Esophagus squamous epithelium (tissue), 4 donors: ENCODE data around the gene PRLH.

- PRO-cap = no peak
- RAMPAGE, long total RNA, 4 experiments = no peak in any of the 4 experiments
Measured at GRCh38 chr2:236969268-236969712, 116.4 kb upstream of the COPS8 start.

GRCh38 chr2:236998112-236998820, 87.4 kb upstream of the COPS8 start:
- PRO-cap = no peak
- RAMPAGE, long total RNA, 4 experiments = no peak in any of the 4 experiments

DNA sequence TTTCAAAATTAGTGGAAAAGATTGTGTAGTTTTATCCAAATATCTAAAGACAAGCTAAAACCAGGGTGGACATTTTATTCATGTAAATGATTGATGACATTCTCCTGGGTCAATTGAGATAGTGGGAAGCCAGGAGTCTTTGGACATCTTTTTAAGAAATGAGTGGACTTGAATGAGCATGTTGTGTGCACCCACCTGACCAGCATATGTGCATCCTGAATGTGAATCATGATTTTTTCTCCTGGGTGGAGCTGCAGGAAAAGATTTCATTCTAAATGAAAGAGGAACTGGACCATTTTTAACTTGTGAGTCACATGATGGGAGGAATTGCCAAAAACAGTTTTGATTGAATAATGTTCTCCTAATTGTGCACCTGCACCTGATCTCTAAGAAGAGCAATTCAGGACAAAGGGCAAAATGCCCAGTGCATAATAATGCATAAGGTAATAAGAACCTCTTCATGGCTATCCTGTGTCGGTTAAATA, 32.3 kb downstream of the COPS8 start:
- PRO-cap = no peak
- RAMPAGE, long total RNA, 4 experiments = no peak in any of the 4 experiments

- PRO-cap = no peak
- RAMPAGE, long total RNA, 4 experiments = no peak in any of the 4 experiments
Measured at GRCh38 chr2:237141364-237141784, 55.7 kb downstream of the COPS8 start.

GRCh38 chr2:237156389-237156889, 70.8 kb downstream of the COPS8 start:
- PRO-cap = bidirectional peak, plus-strand start at chr2:237156716, minus-strand start at chr2:237156540
- RAMPAGE, long total RNA, 4 experiments = no peak in any of the 4 experiments

DNA sequence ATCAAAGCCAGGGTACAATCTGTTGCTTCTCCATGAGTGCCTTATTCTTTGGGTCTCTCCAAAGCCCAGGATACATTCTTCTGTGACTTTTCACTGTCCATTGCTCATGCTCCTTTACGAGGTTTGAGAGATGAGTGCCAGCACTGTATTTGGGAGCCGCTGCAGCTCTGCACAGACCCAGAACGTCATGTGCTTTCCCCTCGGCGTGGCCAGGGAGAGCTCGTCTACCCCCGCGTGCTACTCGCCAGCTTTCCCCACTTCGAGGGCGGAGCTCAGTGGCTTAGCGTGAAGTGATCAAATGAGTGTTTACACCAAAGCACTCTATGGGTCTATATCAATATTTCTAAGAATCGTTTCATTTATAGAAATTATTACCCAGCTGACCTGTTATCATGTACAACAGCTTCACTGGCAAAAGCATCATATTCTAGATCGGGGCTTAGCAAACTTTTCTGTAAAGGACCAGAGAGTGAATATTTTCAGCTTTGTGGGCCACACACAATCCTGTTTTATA, 123.6 kb downstream of the COL6A3 start:
- PRO-cap = bidirectional peak, plus-strand start at position 257 of the sequence, minus-strand start at position 189 of the sequence
- RAMPAGE, long total RNA, 4 experiments = no peak in any of the 4 experiments

DNA sequence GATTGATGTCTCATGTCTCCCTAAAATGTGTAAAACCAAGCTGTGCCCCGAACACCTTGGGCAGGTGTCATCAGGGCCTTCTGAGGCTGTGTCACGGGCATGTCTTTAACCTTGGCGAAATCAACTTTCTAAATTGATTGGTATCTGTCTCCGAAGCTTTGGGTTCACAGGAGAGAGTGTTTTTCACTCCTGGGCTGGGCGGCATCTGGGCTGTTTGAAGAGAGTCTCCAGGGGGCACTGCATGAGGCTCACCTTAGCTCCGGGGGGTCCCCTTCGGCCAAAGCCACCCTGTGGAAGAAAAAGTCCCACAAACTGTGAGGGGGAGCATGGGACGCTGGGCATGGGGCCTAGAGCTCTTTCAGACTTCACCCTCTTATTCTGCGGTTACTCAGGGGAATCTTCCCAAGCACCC, 59.3 kb downstream of the COL6A3 start:
- PRO-cap = no peak
- RAMPAGE, long total RNA, 4 experiments = no peak in any of the 4 experiments

GRCh38 chr2:237363093-237363463, 50.9 kb downstream of the COL6A3 start:
- PRO-cap = no peak
- RAMPAGE, long total RNA, 4 experiments = no peak in any of the 4 experiments

- PRO-cap = no peak
- RAMPAGE, long total RNA, 4 experiments = no peak in any of the 4 experiments
Measured at GRCh38 chr2:237372165-237372539, 41.8 kb downstream of the COL6A3 start.

DNA sequence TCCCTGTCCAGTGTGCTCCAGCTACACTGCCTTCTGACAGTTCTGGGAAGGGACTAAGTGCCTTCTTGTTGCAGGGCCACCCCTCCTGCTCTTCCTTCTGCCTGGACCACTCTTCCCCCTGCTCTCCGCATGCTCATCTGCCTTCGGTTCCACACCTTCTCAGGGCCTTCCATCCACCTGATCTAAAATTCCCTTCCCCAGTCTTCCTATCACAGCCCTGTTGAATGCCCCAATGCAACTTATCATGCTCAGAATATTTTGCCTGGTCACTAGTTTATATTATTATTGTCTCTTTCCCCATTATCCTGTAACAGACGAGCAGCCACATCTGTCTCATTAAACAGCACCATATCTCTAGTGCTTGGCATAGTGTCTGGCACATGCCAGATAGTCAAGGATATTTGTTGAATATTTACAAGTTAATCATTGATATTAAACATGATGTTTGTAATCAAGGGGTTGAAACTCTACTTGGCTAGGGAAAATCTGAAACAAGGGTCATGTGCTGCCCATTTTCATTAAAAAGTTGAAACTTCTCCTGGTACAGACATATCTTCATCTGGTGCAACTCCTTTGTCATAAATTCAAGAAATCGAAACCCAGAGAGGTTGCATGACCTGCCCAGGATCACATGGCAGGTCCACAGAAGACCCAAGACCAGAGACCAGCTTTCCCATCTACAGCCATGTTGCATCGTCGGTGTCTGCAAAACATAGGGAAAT, 28.9 kb downstream of the COL6A3 start:
- PRO-cap = no peak
- RAMPAGE, long total RNA, 4 experiments = no peak in any of the 4 experiments

DNA sequence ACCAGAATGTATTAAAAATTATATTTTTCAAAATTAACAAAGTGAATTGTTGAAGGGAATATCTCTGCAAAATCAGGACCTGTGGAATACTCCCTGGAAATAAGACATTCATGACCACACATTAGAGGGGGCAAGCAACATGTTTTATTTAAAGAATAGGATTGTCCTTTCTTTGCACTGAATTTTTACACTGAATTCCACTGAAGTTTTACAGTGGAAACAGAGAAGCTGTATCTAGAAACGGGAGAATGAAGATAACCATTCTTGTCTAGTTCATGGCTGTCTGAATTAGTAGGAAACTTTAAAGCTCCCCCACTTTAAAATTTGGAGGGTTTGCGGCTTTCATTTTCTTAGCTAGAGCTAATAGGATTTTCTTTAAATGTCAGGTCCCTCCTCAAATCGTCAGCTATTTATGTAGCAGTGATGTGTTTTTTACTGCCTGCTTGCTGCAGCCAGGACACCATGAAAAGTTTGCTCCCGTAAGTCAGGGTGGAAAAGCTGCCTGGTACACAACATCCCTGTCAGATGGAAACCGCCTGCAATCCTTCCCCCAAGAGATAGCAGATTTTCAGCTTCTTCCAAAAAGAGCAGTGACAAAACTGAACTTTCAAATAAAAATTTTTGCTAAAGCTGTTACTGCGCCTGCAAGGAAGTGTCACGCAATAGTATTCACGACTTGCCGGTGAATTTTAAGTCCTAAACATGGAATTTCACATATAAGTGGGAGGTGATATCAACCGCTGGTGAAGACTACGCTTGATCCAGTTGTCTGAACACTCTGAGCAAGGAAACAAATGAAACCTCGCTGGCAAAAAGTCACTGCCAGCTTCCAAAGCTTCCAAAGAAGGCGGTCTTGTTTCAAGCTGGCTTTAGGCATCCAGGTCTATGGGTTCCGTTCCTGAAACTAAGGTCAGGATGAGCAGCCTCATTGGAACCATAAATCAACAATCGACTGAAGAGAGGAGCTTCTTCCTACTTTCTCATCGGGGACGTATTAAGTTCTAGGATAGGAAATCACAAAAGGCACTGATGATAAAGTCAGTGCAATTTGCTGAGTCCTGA, 3.0 kb downstream of the COL6A3 start:
- PRO-cap = unidirectional peak, plus-strand start at position 759 of the sequence; bidirectional peak, plus-strand start at position 937 of the sequence, minus-strand start at position 771 of the sequence
- RAMPAGE, long total RNA, 4 experiments = no peak in any of the 4 experiments

- PRO-cap = unidirectional peak, minus-strand start at chr2:237435088
- RAMPAGE, long total RNA, 4 experiments = no peak in any of the 4 experiments
Measured at GRCh38 chr2:237434722-237435408, 20.9 kb upstream of the COL6A3 start.

- PRO-cap = no peak
- RAMPAGE, long total RNA, 4 experiments = no peak in any of the 4 experiments
Measured at GRCh38 chr2:237471928-237472225, 15.2 kb upstream of the MLPH start.

DNA sequence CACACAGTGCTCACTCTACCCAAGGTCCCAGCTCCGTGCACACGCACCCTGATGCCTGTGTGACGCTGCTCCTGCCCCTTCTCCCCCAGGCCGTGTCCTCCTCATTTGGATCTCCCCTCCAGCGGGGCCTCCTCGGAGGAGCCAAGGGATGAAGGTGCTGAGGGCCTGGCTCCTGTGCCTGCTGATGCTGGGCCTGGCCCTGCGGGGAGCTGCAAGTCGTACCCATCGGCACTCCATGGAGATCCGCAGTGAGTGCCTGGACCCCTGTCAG, at the start of gene PRLH:
TSS of gene PRLH (plus strand) at position 149 of the 271 bp plus-strand sequence.
- PRO-cap = no peak
- RAMPAGE, long total RNA, 4 experiments = no peak in any of the 4 experiments

GRCh38 chr2:237576996-237577678, 10.8 kb downstream of the PRLH start:
- PRO-cap = no peak
- RAMPAGE, long total RNA, 4 experiments = no peak in any of the 4 experiments

- PRO-cap = no peak
- RAMPAGE, long total RNA, 4 experiments = no peak in any of the 4 experiments
Measured at GRCh38 chr2:237594418-237595605, 4.3 kb upstream of the RAB17 start.

DNA sequence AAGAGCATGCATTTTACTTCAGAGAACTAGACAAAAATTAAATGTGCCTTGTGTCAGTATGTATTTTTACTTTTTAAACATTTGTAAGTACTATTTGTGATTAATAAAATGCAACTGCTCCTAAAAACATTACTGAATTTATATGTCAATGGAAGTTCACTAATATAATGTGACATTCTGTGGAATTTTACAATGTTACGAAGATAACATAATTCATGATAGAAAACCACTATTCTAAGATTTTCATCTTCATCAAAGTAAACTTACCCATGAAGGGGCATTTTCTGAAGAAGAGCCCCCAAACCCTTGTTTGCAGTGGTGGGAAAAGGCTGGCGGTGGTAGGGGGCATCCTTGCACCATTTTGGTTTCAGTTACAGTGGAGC, 29.3 kb downstream of the LRRFIP1 start:
- PRO-cap = no peak
- RAMPAGE, long total RNA, 4 experiments = no peak in any of the 4 experiments

GRCh38 chr2:237673089-237674092, 46.0 kb downstream of the LRRFIP1 start:
- PRO-cap = bidirectional peak, plus-strand start at chr2:237673563, minus-strand start at chr2:237673462; bidirectional peak, plus-strand start at chr2:237673941, minus-strand start at chr2:237673746
- RAMPAGE, long total RNA, 4 experiments = no peak in any of the 4 experiments

DNA sequence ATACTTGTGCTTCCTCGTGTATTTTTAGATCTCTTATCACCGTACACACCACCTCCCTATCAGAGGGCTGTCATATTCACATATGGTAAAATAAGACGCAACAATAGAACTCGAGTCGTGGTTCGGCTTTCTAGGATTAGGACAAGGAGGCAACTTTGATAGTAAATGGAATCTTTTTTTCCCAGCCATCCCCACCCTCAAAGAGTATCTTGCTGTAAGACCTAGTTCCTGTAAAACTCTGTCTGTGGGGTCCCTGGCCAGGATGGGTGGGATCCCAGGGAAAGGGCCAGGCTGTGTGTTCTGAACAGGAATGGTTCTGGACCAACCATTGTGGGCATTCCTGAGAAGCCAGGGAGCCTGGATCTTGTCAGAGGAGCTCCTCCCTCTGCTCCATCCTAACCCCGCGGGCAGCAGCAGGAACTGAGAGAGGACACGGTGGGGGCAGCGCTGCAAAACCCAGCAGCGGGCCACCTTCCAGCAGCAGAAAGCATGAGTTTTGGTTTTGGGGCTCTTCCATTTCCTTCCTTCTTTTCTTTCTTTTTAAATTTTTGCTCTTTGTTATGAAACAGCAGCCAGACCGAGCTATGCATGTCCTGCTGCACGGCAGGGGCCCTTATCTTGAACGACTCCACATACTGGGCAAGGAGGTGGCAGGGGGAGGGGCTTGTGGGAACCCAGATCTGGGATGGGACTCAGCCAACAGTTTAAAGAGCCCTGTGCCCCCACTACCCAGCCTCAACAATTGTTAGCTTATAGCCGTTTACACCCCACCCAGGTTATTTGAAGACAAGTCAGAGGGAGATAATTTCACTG, 75.0 kb downstream of the LRRFIP1 start:
- PRO-cap = bidirectional peak, plus-strand start at position 426 of the sequence, minus-strand start at position 394 of the sequence
- RAMPAGE, long total RNA, 4 experiments = no peak in any of the 4 experiments

DNA sequence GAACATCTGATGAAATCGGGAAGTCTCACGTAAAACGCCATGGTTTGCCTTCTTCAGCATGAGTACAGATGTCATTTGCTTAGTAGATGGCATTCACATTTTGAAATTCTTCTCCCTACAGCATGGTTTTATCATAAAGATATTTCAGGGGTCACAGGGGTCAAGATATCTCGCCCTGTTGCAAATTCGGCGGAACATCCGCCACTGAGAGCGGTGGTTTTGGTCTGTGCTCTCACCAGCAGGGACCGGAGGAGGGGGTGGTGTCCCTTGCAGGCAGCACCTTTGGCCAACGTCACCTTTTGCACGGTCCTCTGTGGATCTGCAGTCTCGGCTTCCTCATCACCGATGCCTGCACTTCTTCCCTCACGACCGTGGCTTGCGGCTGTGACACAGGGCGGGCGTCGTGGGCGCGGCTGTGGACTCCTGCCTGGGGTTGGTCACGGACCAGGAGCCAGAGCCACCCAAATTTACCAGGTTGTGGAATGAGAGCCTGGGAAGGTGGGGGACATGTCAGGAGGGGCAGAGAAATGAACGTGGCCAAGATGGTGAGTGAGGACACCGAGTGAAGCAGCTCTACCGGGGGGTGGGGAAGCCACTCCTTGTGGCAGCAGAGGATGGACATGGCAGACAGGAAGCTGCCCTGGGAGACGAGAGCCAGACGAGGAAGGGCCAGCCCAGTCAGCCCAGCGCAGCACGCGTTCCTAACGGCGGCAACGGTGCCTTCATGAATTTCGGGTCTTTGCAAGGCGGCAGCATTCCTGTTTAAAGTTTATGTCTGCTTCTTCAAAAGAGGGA, 84.0 kb downstream of the LRRFIP1 start:
- PRO-cap = no peak
- RAMPAGE, long total RNA, 4 experiments = no peak in any of the 4 experiments